ENCODE data around the genes NNAT and PPP1R16B.

DNA sequence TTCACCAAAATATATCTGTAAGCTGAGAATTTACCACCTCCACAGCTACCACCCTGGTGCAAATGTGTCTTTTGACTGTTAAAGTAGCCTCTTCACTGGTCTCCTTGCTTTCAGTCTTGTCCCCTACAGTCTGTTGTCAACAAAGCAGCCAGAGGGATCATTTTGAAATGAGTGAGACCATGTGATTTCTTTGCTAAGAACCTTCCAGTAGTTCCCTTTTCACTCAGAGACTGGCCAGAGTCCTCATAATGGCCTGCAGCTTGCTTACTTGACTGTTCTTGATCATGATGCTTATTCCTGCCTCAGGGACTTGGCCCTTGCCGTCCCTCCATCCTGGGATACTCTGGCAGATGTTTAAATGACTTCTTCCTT lies 4.8 kb downstream of the MANBAL start:
- RRBS, result no CpG with 5 or more reads among the region's 1 CpG

DNA sequence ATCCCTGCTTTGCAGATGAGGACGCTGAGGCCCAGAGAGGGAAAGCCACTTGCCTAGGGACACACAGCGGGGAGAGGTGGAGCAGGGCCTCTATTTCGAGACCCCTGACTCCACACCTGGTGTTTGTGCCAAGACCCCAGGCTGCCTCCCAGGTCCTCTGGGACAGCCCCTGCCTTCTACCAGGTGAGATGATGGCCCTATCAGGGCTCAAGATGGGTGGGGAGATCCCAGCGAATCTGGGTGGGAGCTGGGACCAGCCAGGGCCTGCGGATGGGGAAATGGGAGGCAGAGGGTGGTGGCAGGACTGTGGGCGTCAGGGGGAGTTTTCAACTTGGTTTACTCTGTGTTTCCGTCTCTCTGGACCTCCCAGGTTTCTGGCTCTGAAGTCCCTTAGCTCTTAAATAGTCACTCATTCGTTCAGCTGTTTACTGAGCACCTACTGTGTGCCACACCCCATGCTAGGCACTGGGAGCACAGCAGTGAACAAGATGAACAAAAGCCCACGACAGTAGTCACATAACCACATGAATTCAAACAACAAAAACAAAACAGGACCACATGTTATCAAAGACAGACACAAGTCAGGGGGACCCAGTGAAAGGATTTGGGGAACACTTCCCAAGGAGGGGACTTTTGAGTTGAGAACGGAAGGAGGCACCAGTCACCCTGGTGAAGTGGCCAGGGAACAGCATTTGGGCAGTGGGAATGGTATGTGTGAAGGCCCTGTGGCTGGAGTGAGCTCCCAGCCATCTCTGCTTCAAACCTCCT lies 36.8 kb downstream of the SRC start:
- RRBS, result no CpG with 5 or more reads among the region's 10 CpGs

DNA sequence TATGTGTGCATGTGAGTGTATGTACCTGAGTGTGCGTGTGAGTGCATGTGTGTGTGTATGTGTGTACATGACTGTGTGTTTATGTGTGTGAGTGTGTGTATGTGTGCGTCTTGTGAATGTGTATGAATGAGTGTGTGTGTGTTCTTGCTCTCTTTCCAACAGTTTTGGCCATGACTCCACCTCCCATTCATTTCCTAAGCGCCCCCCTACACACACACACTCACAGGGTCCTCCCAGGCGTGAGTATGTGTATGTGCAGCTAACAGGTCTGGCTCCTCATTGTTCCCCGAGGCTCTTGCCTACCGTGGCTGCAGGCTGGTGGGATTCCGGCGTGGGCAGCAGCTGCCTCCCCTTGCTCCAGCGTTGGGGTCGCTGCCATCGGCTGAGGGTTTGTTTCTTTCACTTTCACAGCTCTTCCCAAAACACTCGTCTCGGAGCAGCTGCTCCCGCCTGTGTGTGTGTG lies 66.3 kb downstream of the SRC start:
- RRBS, result no CpG with 5 or more reads among the region's 14 CpGs

GRCh38 chr20:37520828-37521855 lies at the start of gene NNAT:
Gene NNAT (plus strand): TSS chr20:37521250.
- RRBS, result 11% methylated on average over 7 of the region's 81 CpGs

GRCh38 chr20:37522245-37523541 lies 1.6 kb downstream of the NNAT start:
- RRBS, result no CpG with 5 or more reads among the region's 51 CpGs

DNA sequence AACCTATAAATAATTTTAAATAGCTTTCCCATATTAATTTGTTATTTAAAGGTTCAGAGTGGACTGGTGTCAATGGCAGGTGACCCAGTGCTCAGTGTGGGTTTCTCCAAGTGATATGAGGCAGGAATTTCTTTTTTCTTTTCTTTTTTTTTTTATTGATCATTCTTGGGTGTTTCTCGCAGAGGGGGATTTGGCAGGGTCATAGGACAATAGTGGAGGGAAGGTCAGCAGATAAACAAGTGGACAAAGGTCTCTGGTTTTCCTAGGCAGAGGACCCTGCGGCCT lies 23.6 kb downstream of the CTNNBL1 start:
- RRBS, result no CpG with 5 or more reads among the region's 2 CpGs

DNA sequence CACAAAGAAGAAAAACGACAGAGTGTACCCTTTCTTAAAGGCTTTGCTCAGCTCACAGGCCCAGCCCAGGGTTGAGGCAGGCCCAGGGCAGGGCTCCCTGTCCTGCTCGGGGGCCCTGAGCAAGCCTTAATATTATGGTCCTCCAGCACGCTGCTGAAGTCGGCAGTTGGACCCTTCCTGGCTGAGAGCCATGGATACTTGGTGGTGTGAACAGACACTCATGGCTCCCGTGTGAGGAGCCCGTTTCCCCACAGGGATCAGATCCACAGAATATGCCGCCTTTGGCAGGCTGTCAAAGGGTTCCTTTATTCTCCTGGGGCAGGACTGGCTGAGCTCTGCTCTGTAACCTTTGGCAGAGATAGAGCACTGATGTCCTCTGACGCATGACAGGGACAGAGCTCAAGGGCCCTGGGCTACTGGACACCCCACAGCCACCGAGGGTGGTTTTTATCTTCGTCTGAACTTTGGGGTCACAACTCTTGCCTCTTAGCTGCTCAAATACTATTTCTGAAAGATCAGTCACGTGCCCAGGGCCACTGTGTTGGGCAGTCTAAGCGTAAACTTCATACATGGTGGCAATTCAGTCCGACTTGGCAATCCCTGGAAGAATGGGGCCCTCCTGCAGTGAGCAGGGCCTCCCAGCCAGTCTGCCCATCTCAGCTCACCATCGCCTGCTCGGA lies 49.2 kb downstream of the TTI1 start:
- RRBS, result no CpG with 5 or more reads among the region's 15 CpGs

DNA sequence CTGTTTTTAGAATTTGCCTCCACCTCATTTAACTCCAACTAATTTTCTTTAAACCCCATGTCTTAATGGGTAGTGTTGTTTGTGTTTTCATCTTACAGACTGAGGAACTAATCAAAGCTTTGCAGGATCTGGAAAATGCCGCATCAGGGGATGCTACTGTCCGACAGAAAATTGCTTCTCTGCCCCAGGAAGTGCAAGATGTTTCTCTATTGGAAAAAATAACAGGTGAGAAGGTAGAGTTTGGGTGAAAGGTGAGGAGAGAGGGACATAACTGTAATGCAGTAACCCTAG lies 25.7 kb downstream of the RPRD1B start:
- RRBS, result no CpG with 5 or more reads among the region's 2 CpGs

DNA sequence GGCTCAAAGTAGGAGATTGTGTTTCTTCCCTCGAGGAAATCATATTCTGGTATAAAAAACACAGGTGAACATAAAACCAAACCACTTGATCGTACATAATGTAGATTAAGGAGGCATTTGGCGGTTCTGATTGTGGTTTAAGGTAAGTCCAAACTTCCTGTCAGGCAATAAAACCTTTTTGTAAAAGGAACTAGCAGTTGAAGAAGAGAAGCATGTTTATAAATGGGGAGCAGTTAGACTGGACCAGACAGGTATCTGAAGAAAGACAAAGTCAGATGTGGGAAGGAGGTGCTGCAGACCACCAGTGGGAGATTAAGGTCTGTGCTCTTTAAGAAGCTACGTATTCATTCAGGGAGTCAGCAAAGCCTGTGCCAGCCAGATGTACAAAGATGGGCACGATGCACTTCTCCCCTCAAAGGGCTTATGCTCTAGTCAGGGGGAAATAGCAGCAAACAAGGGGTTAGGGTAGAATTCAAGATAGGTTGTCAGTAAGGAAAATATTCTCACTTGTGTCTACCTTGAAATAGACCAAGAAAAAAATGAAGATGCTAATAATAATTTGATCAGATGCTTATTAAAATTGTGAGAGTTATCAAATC lies 35.8 kb downstream of the RPRD1B start:
- RRBS, result no CpG with 5 or more reads among the region's 5 CpGs

DNA sequence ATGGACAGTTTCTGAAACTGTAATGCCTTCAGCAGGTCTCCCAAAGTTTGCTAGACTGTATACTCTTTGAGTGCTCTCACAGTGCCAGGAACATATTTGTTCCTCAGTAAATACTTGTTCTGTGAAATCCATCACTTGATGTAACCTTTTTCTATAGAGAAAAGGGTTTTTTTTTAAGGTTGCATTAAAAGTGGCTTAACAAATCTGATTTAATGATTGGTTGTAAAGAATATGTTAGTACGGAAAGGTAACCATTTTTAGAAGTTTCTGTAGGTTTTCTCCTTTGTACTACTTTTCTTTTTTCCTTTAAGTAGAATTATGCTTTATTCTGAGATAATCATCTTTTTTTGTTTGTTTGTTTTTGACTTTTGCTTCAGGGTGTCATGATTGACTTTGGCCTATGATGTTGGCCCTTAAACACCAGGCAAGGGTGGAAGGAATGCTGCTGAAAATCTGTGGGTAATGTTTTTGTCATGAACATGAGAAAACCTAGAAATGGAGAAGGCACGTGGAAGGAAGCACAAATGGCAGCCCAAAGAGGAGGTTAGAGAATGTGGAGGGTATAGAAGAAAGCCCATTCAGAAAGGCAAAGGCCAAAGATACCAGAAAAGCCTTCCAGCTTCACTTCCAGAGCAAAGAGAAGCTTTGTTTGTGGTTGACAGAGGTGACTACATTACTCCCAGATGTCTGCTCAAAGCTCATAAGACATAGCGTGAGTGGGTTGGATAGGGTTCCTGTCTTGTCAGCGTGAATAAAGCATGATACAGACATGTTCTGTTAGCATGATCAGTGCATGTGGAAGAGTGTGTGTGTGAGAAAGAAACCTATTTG lies 36.5 kb downstream of the RPRD1B start:
- RRBS, result no CpG with 5 or more reads among the region's 4 CpGs

GRCh38 chr20:38074904-38075646 lies 41.5 kb downstream of the RPRD1B start:
- RRBS, result no CpG with 5 or more reads among the region's 2 CpGs

DNA sequence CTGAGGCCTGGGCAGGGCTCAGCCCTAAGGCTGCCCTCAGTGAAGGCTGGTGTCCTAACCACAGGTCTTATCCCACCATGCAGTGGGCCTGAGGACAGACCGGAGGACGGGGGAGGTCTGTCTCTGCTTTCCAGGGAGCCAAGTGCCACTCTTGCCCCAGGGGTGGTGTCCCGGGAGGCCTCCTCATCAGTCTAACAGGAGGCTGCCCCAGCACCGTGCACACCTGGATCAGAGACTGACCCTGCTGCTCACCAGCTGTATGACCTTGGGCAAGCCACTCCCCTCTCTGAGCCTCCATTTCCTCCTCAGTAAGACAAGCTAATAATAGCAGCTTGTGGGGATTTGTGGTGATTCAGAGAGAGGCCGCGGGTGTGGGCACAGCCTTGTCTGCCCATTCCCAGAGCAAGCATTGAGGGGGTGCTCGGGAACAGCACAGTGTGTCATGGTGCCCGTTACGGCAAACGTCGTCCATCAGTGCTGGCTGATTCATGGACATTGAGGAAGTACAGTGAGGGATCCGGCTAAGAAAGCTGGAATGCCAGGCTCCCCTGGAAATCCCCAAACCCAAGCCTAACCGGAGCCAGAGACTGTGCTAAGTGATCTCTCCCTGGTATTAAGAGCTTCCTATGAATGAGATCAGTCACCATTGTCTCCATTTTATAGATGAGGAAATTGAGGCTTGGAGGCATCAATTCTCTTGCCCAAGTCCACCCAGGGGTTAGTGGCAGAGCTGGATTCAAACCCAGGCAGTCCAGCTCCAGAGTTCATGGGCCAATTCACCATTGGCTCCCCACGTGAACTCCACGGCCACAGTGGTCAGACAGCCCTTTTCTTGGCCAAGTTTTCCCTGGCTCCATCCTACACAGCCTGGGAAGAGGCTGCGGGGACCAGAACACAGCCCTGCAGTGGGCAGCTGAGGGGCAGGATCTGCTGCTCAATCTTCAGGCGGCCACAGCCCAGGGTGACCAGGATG lies 20.8 kb downstream of the TGM2 start:
- RRBS, result 17% methylated on average over 5 of the region's 17 CpGs

- RRBS, result no CpG with 5 or more reads among the region's 8 CpGs
Observed at GRCh38 chr20:38163482-38163917, 1.6 kb downstream of the TGM2 start.

- RRBS, result no CpG with 5 or more reads among the region's 6 CpGs
Observed at GRCh38 chr20:38255211-38255823, 5.2 kb downstream of the KIAA1755 start.

DNA sequence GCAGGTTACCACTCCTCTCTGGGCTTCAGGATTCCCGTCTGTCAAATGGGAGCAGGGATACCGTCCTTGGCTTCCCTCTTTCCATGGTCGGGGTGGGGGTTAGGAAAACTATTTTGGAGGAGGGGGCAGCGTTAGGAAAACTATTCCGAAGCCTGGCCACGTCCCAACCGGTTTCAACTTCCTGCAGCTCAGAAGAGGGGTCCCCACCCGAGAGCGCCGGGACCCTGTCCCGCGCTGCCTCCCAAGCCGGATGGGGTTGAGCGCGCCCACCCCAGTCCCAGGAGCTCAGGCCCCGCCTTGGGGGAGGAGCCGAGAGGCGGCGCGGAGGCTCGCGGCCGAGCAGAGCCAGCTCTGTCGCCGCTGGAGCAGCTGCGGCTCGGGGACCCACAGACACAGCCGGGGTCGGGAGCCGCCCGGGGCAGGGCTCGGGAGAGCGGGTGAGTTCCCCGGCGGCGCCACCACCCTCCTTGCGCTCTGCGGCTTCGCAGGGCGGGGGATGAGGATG lies at the start of gene PPP1R16B:
Gene PPP1R16B (plus strand): TSS at position 342 of the 505 bp plus-strand sequence.
- RRBS, result 2% methylated on average over 6 of the region's 40 CpGs

DNA sequence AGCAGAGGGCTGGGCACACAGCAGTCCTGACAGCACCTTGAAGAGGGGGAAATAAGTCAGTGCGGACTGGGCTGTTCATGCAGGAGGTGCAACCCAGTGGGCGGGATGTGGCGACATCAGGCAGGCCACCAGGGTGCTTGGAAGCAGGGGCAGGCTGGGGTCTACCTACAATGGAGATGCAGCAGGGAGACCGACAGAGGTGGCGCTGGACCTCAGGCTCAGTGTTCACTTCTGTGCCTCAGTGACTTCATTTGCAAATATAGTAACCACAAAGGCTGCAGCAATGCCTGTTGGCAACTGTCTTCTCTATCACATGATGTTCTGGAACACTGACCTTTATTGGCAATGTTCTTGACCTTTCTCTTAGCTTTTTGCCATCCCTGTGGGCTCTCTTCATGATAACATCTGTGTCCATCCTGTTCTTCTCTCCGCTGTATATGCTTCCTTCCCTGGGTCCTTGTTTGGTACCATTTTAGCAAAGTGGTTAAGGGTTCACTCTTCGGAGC lies 44.7 kb upstream of the FAM83D start:
- RRBS, result no CpG with 5 or more reads among the region's 7 CpGs

DNA sequence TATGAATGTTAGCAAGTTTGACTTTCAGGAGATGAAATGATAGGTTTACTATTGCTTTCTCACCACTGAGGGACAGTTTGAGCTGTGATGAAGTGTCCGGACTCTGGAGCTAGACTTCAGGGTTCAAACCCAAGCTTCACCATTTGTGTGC lies 8.2 kb downstream of the DHX35 start:
- RRBS, result no CpG with 5 or more reads among the region's 1 CpG

GRCh38 chr20:39299996-39300278 lies 337.8 kb downstream of the DHX35 start:
- RRBS, result no CpG with 5 or more reads among the region's 3 CpGs

DNA sequence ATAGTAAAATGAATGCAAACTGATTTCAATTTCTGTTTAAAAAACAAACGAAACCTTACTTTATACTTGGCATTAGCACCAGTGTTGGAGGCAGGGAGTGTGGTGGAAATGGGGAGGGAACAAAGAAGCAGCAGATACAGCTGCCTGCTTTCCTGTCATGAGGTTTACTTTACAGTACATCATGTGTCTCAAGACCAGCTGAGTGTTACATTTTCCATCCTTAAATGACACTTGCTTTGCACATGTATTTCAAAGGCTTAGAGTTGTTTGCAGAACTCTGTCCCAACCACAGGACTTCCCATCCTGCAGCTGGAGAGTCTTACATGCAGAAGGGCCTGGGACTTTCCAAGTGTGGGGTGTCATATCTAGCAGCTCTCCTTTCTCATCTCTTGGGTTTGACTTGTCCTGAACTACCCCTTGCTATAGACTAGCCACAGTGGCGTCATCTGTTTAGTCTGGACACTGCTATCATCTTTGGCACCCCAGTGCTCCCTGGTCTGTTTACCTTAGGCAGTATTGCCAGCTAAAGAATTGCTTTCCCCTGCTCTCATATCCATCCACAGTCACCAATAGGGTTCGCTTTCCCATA lies 396.0 kb downstream of the DHX35 start:
- RRBS, result no CpG with 5 or more reads among the region's 3 CpGs

DNA sequence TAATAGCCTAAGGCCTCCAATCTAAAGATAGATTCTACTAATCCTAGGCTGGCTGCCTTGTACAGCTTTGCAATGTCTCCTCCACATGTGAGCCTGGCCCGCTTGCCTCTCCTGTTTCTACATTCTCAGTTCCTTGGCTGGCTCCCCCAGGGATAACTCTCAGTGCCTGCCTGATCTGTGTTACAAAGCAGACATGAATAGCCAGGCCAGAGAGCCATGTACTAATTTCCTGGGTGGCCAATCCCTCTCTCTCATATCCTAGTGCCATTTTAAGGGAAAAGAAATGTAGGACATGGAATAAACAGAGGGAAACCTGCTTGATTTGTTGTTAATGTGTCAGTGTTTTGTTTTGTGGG lies 702.9 kb downstream of the MAFB start:
- RRBS, result no CpG with 5 or more reads among the region's 1 CpG

All from non-pigmented ciliary epithelial cell (primary cell).